ENCODE measurements around a stretch of chr11.

DNA sequence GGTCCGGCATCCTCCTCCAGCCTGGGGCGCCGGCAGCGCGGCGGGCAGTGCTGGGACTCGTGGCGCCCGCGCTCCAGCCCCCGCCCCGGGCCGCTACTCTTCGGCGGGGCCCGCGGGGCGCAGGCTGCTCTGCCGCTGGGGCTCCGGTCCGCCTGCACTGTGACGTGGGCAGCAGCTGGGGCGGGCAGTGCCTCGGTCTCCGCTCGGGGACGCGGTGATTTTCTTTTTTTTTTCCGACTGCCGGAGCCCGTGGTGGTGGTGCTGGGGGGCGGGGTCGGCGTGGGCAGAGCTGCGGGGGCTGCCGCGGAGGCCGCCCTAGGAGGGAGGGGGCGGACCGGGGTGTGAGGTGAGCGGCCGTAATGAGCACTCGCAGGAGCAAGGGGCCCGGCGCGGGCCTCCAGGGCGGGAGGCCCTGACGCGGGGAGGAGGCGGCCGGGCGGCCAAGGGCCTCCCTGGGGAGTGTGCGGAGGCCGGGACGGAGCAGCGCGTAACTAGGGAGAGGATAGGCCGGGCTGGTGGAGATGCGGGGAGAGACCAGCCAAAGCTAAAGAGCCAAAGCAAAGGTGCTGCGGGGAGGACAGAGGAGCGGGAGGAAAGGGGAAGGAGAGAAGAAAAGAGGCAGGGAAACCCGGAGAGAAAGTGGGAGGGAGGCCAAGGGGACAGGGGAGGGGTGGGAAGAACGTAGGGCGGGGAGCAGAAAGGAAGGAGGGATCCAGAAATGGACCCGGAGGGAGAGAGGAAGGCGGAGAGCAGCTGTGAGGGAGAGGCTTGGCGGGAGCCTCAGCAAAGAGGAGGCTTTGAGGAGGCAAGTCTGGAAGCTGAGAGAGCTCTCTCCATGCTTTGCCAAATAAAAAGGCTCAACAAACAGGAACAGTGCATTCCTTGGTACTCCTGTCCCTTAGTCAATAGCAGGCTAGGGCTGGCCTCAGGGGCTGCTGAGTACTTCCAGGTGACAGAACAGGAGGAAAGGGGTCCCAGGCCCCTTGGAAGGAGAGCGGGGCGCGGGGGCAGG lies 73.5 kb upstream of the ZBED5 start:
- PRO-cap, 3 experiments: peak in 3 of 3 experiments; most common plus-strand start position 378 of the sequence (in 1); most common minus-strand start position 161 of the sequence (in 2)
- RAMPAGE, long total RNA: no peak
- RRBS, 2 experiments: 2 to 3% methylated on average over 53 of the region's 70 CpGs

GRCh38 chr11:11760280-11760799 lies 81.4 kb upstream of the USP47 start:
- PRO-cap, 3 experiments: no peak in any of the 3 experiments
- RAMPAGE, long total RNA: no peak
- RRBS, 2 experiments: no CpG with 5 or more reads among the region's 8 CpGs

DNA sequence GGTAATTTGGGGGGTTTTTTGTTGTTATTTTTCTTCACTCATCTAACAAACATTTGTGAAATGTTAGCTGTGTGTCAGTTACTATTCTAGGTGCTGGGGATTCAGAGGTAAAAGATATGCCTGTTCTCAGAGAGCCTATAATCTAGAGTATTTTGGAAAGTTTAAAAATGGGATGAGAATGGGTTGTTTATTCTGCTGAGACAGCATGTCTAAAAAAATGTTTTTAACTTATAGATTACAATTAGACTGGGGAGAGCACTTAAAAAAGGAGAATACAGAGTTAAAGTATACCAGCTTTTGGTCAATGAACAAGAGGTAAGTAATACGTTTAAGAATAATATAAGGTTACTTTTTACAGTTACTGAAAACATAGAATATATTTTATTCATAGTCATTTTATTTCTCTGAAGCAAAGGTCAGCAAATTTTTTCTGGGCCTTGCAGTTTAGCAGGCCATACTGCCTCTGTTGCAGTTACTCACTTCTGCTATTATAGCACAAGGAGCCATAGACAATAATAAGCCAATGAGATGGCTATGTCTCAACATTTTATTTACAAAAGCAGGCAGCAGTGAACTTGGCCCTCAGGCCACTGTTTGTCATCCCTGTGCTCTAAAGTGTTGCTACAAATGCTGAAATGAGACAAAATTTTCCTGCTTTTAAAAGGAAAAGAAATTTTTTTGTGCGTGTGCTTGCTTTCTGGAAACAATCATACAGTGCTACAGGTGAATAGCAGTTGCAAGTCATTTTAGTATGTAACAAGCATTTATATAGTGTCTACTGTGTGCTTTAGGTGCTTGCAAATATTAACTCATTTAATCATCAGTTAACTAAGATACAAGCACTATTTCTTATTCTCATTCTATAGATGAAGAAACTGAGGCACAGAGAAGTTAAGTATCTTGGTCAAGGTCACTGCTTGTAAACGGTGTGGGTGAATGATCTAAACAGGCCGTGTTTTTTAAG lies 59.9 kb downstream of the DKK3 start:
- PRO-cap, 3 experiments: no peak in any of the 3 experiments
- RAMPAGE, long total RNA: no peak
- RRBS, 2 experiments: no CpG with 5 or more reads among the region's 4 CpGs

GRCh38 chr11:12019161-12019746 lies 10.8 kb upstream of the DKK3 start:
- PRO-cap, 3 experiments: no peak in any of the 3 experiments
- RAMPAGE, long total RNA: no peak
- RRBS, 2 experiments: no CpG with 5 or more reads among the region's 10 CpGs

DNA sequence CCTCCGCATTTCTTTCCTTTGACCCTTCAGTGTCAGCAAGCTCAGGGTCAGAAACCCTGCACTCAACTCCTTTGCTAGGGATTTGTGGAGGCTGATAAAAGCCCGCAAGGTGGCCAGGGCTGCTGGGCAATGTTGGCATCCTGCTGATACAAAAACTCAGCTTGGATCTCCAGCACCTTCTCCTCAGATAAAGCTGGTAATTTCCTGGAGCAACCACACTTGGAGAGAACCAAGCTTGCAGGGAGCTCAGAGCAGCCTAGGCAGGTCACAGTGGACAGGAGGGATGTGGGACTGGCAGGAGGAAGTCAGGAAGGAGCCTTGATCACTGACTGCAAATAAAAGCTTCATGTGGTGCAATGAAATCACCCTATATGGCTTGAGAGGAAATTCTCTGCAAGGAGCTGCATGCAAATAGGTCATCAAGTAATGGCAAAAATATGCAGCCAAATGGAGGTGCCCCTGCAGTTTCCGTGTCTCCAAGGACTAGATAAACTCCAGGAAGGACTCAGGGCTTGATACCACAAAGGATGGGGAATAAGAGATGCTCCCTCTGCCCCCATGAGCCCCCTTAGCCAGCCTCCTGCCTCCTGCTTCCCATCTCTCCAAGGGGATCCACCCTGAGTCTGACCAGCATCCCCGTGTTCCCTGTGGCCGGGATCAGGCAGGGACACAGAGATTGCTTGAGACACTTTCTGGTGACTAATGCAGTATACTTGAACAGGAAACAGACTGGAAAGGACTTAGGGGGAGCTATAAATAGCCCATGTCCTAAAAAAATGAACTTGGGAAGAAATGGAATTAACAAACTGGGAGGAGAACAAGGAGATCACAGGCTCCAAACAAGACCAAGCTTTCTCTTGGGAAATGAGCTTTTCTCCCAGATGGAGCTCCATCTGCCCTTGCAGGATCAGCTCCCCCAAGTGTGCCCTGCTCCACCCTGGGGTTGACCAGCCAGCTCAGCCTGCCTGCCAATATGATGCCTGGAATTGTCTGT lies 24.0 kb upstream of the MICAL2 start:
- PRO-cap, 3 experiments: peak in 2 of 3 experiments; most common minus-strand start position 293 of the sequence (in 1)
- RAMPAGE, long total RNA: no peak
- RRBS, 2 experiments: no CpG with 5 or more reads among the region's 5 CpGs

DNA sequence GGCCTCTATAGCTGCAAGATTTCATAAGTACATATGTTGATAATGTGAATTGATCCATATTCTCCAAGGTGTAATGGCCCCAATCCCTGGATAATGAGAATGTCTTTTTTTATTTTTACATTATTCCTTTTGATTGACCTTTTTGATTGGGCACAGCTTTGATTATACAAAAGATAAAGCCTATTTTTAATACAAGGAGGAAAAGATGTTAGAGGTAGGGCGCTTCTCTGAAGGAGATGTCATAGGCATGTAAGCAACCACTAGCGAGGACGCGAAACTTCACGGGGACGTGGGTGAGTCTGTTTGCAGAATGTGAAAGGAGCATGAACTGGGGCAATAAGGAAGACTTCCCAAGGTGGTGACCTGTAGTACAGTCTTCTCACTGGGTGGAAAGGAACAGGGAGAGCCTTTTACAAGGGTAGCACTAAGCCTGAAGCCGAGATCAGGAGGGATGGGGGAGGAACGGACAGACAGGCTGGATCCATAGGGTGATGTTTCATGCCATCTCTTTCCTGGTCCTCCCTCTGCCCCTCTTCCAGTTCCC lies 10.0 kb upstream of the MICAL2 start:
- PRO-cap, 3 experiments: no peak in any of the 3 experiments
- RAMPAGE, long total RNA: no peak
- RRBS, 2 experiments: no CpG with 5 or more reads among the region's 8 CpGs

DNA sequence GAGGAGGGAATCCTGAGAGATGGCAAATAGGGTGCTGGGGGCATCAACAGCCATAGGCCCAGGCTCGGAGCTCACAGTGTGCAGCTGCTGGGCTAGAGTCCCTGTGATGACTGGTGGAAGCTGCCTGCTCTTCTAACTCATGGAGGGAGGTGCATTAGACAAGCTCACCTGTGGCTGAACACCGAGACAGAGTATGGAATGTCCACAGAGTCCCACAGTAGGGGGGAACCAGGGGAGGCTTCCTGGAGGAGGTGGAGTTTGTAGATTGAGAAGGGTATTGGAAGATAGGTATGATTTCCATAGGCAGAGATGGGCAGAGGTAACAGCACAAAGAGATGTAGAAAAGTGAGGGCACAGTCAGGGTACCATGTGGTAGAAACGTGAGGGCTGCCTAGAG lies 9.9 kb downstream of the MICAL2 start:
- PRO-cap, 3 experiments: no peak in any of the 3 experiments
- RAMPAGE, long total RNA: no peak
- RRBS, 2 experiments: no CpG with 5 or more reads among the region's 3 CpGs

DNA sequence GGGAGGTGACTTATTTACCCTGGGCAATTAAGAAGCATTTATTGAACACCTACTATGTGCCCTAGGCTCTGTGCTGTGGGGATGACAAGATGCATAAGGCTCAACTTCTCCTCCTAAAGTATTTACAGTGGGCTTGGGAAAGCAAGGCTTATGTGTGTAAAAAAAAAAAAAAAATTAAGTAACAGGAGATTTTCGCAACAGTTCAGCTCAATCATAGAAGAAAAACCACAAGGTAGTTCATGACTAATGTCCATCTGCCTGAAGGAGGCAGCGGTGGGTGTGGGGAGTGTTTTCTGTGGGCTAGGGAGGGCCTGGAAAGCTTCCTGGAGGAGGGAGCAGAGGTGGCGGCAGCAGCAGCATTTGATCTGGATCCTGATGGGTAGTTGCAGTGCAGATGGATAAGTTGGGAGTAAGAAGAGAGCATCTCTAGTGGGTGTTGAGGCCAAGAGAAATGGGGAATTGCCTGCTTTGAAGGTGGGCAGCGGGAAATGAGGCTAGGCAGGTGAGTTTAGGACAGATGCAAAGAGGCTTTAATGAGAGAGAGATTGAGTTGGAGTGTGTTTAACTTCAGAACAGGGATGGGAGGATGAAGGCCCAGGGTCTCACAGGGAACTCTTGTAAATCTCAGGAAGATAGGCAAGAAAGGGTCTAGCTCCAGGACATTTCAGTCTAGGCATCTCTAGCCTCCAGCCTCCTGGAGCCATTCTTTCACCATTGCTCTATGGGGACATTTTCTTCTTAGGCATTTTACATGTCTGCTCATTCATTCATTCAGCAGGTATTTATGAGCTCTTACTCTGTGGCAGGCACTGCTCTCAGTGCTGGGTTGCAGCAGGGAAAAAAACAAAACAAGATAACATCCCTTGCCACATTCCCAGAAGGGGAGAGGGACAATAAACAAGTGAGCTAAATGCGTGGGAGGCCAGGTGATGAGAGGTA lies 16.4 kb downstream of the MICAL2 start:
- PRO-cap, 3 experiments: no peak in any of the 3 experiments
- RAMPAGE, long total RNA: no peak
- RRBS, 2 experiments: no CpG with 5 or more reads among the region's 5 CpGs

DNA sequence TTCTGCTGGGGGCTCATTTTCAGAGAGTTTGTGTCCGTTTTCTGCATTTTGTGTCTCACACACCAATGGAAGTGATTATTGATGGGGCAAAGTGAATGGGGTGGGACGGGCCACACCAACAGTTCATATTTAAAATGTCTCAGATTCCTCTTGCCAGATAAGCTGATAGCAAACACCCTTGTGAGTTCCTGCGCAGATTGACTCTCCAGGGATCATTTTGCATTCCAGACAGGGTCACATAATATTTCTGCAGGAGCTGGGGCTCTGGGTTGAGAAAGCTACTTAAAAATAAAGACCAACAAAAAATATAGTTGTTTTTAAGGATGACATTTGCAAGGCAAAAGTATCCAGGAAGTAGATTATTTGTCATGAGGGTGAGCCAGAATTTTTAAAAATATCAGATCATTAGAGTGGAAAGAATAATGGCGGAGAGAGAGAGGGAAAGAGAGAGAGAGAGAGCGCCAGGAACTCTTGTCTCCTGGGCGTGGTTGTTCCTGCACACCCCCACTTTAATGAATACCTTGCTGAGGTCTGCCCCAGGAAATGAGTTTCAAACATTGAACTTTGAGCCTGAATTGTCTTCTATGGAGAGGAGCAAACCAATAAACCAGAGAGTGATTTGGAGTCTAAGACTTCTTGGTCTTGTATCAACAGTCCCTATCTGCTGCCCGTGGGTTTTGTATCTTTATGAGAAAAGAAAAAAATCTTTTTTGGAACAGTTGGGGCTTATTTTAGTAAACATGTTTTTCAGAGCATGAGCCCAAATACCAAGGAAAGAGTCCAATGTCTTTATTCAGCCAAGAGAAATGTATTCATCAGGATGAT lies 33.3 kb downstream of the MICAL2 start:
- PRO-cap, 3 experiments: no peak in any of the 3 experiments
- RAMPAGE, long total RNA: no peak
- RRBS, 2 experiments: no CpG with 5 or more reads among the region's 7 CpGs

DNA sequence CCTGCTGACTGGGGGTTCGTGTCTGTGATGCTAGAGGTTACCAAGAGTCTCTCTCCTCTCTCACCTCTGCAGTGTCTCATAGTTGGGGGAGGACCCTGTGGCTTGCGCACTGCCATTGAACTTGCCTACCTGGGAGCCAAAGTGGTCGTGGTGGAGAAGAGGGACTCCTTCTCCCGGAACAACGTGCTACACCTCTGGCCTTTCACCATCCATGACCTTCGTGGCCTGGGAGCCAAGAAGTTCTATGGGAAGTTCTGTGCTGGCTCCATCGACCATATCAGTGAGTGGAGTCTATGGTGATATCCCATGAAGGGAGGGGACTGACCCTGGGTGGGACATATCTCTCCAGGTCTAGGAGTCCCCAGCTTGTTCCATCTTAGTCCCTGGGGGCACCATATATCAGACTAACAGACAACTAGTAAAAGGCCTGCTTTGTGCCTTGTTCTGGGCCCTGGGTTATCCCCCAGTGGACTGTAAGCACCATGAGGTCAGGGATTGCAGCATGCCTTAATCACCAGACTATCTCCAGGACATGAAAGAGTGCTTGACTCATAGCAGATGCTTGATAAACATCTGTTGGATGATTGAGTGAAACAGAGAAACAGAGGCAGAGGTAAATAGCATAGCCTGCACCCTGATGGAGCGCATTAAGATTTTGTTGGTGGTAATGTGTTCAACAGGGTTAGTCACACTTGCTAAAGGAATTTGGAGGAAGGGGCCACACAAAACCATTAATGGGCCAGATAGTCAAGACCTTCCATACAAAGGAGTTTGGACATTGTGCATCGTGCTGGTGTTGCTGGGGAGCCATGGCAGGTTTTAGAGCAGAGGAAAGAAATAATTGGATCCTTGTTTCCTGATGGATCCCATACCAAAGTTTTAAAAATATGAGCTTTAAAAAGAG lies 94.0 kb downstream of the MICAL2 start:
- PRO-cap, 3 experiments: no peak in any of the 3 experiments
- RAMPAGE, long total RNA: no peak
- RRBS, 2 experiments: no CpG with 5 or more reads among the region's 9 CpGs

- PRO-cap, 3 experiments: no peak in any of the 3 experiments
- RAMPAGE, long total RNA: no peak
- RRBS, 2 experiments: no CpG with 5 or more reads among the region's 10 CpGs
Measured at GRCh38 chr11:12225934-12226461, 115.6 kb downstream of the MICAL2 start.

GRCh38 chr11:12269534-12269873 lies 107.9 kb upstream of the PARVA start:
- PRO-cap, 3 experiments: no peak in any of the 3 experiments
- RAMPAGE, long total RNA: no peak
- RRBS, 2 experiments: no CpG with 5 or more reads among the region's 8 CpGs

GRCh38 chr11:12379816-12381052 lies 2.9 kb downstream of the PARVA start:
- PRO-cap, 3 experiments: no peak in any of the 3 experiments
- RAMPAGE, long total RNA: no peak
- RRBS, 2 experiments: no CpG with 5 or more reads among the region's 10 CpGs

GRCh38 chr11:12409043-12409627 lies 31.8 kb downstream of the PARVA start:
- PRO-cap, 3 experiments: no peak in any of the 3 experiments
- RAMPAGE, long total RNA: no peak
- RRBS, 2 experiments: no CpG with 5 or more reads among the region's 2 CpGs

DNA sequence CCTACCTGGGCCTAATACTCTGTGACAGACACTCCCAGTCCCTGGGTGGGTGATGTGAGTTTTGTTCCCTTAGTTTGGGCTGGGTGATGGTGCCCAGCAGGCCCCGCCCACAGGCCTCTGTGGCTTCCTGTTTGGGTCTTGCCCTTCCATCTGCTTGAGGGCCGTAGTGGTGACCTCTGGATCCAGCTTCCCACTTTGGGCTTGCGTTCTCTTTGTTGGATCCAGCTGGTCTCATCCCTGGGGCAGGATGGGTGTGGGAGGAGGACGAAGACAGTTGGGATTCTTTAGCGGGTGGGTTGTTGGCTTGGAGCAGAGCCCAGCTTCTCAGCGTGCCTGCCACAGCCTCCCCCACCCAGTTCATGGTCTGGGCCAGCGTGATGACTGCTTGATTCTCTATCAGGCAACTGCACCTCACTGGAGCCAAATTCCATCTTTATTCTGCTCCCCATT lies 40.9 kb downstream of the PARVA start:
- PRO-cap, 3 experiments: no peak in any of the 3 experiments
- RAMPAGE, long total RNA: no peak
- RRBS, 2 experiments: no CpG with 5 or more reads among the region's 7 CpGs

DNA sequence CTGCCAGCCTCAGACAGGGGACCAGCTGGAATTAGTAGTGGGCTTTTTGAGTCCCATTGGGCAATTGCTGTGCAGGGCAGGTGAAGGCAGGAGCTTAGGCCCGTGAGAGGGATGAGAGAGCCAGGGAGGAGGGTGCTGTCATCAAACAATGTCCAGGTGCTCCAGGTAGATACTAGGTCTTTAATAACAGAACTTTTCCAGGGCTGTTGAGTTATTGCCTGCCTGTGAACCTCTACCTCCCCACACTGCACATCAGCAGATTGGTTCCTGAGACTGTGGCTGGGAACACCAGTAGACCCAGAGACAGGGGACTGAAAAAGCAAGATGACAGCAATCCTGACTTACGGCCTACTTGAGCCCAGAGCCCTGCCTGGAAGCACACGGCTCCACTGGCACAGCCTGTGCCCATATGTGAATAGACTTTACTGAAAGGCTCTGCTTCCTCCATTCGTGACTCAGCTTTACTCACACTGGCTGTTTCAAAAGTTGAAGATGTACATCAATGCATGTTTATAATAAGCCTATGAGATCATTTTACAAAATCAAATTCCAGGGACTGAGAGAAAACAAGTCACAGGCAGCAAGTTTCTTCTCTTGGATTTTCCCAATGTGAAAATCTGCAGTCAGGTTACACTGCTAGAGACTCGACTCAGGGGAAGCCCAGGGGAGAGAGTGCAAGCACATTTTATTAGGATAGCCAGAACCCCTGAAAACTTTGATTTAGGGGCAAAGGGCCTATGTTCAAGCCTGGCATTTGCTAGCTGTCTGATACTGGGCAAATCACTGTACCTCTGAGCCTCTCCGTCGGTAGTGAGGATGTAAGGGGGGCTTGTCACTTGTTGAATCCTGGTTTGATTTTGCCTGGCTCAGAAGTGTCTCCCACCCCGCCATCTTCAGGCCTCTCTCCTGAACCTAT lies 134.6 kb upstream of the TEAD1 start:
- PRO-cap, 3 experiments: no peak in any of the 3 experiments
- RAMPAGE, long total RNA: no peak
- RRBS, 2 experiments: no CpG with 5 or more reads among the region's 8 CpGs

DNA sequence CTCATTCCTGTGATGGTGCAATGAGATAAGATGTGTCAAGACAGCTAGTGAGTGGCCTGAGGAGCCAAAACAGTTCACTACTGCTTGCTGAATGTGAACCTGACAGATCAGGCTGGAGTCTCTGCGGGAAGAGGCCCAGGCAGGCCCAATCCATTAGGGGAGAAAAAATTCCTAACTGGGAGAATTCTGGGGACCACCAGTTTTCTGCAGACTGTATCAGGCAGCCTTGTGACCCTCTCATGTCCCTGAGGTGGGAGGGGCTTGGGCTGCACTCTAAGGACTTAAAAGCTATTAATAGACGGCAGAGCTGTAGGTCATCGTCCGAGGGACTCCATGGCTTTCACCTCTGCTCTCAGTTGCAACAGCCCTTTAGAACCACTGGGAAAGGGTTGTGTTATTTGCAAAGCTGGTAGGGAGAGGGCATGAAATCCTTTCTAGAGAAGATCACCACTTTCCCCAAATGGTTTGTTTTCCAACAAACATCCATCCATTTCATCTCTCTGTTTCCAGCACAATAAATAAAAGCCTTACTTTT lies 126.0 kb upstream of the TEAD1 start:
- PRO-cap, 3 experiments: no peak in any of the 3 experiments
- RAMPAGE, long total RNA: no peak
- RRBS, 2 experiments: no CpG with 5 or more reads among the region's 4 CpGs

GRCh38 chr11:12710886-12711377 lies 36.7 kb downstream of the TEAD1 start:
- PRO-cap, 3 experiments: no peak in any of the 3 experiments
- RAMPAGE, long total RNA: no peak
- RRBS, 2 experiments: no CpG with 5 or more reads among the region's 5 CpGs

DNA sequence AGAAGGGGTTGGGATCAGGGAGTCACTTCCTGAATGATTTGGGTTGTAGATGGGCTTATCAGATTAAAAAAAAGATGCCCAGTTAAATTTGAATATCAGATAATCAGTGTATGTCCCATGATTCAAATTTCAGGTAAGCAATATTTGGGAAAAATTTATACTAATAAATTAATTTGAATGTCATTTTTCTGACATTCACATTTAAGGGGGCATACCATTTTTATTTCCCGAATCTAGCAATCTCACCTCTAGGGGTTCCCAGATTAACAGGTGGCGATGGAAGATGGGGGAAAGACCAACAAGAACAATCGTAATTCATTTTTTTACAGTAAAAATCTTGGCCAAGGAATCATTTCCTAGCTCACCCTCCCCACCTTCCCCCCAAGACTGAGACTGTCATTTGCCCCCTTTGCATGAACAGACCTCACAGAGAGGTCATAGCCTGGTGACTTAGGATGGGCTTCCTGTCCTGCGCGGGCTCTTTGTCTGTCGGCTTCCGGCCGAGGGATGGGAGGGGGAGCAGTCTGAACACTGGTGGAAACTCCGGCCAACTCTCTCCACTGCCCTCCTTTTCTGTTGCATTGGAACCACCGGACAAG lies 41.5 kb downstream of the TEAD1 start:
- PRO-cap, 3 experiments: no peak in any of the 3 experiments
- RAMPAGE, long total RNA: no peak
- RRBS, 2 experiments: no CpG with 5 or more reads among the region's 10 CpGs

- PRO-cap, 3 experiments: no peak in any of the 3 experiments
- RAMPAGE, long total RNA: no peak
- RRBS, 2 experiments: no CpG with 5 or more reads among the region's 9 CpGs
Measured at GRCh38 chr11:12769316-12770440, 95.5 kb downstream of the TEAD1 start.

Data from skeletal muscle tissue (tissue), 7 donors.